Lower leg skin (tissue), 2 donors: ENCODE data around the gene OPALIN.

DNA sequence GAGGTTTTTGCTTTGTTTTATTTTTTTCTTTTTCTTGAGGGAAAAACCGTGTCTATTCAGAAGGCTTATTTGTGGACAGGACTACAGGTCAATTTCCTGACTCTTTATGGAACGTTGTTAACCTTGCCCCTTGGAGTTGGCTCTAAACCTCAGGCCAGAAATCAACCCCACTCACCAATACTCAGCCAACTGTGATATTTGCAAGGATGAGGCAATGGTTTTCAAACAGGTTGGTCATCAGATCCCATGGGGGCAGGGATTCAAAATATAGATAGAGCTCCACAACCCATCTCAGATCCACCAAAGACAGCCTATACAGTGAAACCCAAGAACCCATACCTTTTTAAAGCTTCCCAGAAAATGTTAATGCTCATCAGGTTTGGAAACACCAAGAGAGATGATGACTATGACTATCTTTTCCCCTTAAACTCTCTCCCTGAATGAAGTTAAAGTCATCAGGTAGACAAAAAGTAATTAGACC is 10.1 kb downstream of the PDLIM1 start:
- PRO-cap: no peak
- RAMPAGE, long total RNA, 2 experiments: no peak in any of the 2 experiments

DNA sequence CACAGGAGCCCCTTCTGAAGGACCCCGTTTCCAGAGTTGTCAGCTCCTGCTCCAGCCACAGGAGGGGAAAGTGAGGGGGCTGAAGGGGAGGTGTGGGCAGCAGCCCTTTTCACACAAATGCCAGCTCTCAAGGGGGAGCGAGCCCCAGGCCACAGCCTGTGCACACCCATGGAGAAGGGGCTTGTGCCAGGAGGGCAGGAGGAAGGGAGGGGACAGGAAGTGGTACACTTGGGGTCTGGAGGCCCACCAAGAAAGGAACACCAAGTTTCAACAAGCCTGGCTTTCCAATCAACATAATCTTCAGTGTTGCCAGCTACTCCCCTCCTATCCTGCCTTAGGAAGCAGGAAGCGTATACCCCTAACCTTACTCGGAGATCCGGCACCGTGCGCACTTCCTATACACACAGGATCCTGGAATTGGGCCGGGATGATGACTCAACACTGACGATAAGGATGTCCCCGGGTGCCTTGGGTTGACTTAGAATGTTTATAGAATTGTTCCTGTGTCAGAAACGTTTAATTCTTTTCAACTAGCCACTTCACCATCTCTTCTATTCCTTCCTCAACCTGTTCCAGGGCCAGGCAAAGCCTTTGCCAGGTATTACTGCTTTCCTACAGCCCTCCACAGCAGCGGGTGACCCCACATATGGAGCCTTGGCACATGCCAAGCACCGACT is 43.6 kb upstream of the PDLIM1 start:
- PRO-cap: no peak
- RAMPAGE, long total RNA, 2 experiments: no peak in any of the 2 experiments

DNA sequence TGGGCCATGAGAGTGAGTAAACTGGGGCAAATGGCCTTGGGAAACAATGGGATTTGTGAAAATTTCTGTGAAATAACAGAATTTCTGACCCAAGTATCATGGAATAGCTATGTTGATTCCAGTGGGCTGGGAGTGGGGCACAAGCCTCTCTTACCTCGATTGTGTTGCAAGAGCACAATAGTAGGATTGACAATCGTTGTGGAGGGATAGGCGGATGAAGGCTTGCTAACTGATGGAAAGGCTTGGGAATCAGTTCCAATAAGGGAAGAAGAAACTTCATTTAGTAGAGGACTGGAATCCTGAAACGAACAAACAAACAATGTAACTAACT is 119.6 kb upstream of the PDLIM1 start:
- PRO-cap: no peak
- RAMPAGE, long total RNA, 2 experiments: no peak in any of the 2 experiments

DNA sequence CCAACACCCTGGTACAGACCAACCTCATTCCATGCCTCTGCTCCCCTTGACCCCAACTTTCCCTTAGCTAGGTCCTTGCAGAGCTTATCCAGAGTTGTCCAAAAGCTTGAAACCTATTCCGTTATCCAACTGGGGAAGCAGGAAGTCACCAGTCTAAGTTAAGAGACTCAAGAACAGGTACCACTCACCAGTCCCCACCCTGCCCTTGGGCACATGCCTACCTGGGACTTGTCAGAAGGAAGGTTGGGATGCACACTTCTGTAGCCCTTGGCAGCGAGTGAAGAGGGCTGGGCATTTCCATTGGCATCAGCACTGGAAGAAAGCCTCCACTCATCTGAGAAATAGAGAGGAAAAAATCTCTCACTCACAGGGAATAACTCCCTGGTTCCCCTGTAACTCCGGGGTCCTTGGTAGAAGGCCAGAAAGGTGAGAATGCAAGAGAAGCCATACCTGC is 131.0 kb upstream of the PDLIM1 start:
- PRO-cap: no peak
- RAMPAGE, long total RNA, 2 experiments: no peak in any of the 2 experiments

GRCh38 chr10:95431580-95431835 is 129.7 kb downstream of the SORBS1 start:
- PRO-cap: no peak
- RAMPAGE, long total RNA, 2 experiments: no peak in any of the 2 experiments

- PRO-cap: bidirectional peak, plus-strand start at chr10:95479242, minus-strand start at chr10:95479089
- RAMPAGE, long total RNA, 2 experiments: no peak in any of the 2 experiments
Observed at GRCh38 chr10:95478684-95479430, 82.3 kb downstream of the SORBS1 start.

- PRO-cap: no peak
- RAMPAGE, long total RNA, 2 experiments: no peak in any of the 2 experiments
Observed at GRCh38 chr10:95480613-95481164, 80.5 kb downstream of the SORBS1 start.

DNA sequence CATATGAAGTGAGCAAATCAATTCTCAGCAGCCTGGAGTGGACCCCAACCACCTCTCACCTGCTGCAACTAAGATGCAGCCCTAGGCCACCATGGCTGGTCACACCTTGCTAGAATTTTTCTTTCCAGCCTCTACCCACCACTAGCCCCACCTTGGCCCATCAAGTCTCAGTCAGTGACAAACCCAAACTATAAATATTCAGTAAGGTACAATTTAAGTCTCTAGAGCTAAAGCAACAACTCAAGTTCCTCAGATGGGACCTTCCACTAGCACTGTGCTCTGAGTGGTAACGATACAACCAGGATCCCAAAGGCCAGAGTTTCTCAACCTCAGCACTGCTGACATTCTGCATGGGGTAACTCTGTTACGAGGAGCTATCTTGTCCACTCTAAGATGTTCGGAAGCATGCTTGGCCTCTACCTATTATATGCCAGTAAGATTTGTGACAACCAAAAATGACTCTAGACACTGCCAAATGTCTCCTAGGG is 22.2 kb downstream of the SORBS1 start:
- PRO-cap: no peak
- RAMPAGE, long total RNA, 2 experiments: no peak in any of the 2 experiments

- PRO-cap: no peak
- RAMPAGE, long total RNA, 2 experiments: no peak in any of the 2 experiments
Observed at GRCh38 chr10:95655419-95656203, 900 bp downstream of the ALDH18A1 start.

DNA sequence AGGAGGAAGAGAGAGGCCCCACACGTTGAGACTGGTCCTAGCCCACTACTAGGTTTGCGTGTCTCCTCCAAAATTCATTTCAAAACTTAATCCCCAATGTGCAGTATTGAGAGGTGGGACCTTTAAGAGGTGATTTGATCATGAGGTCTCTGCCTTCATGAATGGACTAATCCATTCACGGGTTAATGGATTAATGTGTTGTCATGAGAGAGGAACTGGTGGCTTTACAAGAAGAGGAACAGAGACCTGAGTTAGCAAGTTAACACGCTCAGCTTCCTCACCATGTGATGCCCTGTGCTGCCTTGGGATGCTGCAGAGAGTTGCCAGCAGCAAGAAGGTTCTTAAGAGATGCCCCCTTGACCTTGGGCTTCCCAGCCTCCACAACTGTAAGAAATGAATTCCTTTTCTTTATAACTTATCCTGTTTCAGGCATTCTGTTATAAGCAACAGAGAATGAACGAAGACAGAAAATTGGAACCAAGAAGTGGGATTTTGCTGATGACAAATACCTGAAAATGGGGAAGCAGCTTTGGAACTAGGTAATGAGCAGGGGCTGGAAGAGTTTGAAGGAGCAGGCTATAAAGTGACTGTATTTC is 3.7 kb upstream of the TCTN3 start:
- PRO-cap: no peak
- RAMPAGE, long total RNA, 2 experiments: start-site peak on the plus strand in 2 of 2 experiments, centred at positions 293 to 320 of the sequence, 17 to 20 reads per replicate

GRCh38 chr10:95785785-95786537 is 30.0 kb downstream of the ENTPD1 start:
- PRO-cap: no peak
- RAMPAGE, long total RNA, 2 experiments: no peak in any of the 2 experiments

DNA sequence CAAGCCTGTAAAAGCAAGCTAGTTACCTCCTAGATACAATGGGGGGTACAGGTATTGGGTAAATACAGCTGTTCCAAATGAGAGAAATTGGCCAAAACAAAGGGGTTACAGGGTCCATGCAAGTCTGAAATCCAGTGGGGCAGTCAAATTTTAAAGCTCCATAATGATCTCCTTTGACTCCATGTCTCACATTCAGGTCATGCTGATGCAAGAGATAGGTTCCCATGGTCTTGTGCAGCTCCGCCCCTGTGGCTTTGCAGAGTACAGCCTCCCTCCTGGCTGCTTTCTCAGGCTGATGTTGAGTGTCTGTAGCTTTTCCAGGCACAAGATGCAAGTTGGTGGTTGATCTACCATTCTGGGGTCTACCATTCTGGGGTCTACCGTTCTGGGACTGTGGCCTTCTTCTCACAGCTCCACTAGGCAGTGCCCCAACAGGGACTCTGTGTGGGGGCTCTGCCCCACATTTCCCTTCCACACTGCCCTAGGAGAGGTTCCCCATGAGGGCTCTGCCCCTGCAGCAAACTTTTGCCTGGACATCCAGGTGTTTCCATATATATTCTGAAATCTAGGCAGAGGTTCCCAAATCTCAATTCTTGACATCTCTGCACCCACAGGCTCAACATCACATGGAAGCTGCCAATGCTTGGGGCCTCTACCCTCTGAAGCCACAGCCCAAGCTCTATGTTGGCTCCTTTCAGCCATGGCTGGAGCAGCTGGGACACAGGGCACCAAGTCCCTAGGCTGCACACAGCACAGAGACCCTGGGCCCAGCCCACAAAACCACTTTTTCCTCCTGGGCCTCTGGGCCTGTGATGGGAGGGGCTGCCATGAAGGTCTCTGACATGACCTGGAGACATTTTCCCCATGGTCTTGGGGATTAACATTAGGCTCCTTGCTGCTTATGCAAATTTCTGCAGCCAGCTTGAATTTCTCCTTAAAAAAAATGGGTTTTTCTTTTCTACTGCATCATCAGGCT is 33.3 kb upstream of the CC2D2B start:
- PRO-cap: no peak
- RAMPAGE, long total RNA, 2 experiments: no peak in any of the 2 experiments

GRCh38 chr10:96089161-96089552 is 40.9 kb upstream of the ZNF518A start:
- PRO-cap: no peak
- RAMPAGE, long total RNA, 2 experiments: no peak in any of the 2 experiments

- PRO-cap: no peak
- RAMPAGE, long total RNA, 2 experiments: no peak in any of the 2 experiments
Observed at GRCh38 chr10:96269259-96269767, 2.1 kb downstream of the BLNK start.

- PRO-cap: no peak
- RAMPAGE, long total RNA, 2 experiments: no peak in any of the 2 experiments
Observed at GRCh38 chr10:96306347-96307069, 2.3 kb downstream of the DNTT start.

GRCh38 chr10:96358778-96359696 is at the start of gene OPALIN:
OPALIN (minus strand) TSS chr10:96359002.
- PRO-cap: no peak
- RAMPAGE, long total RNA, 2 experiments: no peak in any of the 2 experiments

GRCh38 chr10:96646524-96647329 is 59.9 kb upstream of the TM9SF3 start:
- PRO-cap: no peak
- RAMPAGE, long total RNA, 2 experiments: no peak in any of the 2 experiments

- PRO-cap: no peak
- RAMPAGE, long total RNA, 2 experiments: no peak in any of the 2 experiments
Observed at GRCh38 chr10:96656827-96657351, 63.4 kb downstream of the PIK3AP1 start.

- PRO-cap: no peak
- RAMPAGE, long total RNA, 2 experiments: no peak in any of the 2 experiments
Observed at GRCh38 chr10:96957880-96958758, 126.0 kb downstream of the LCOR start.

DNA sequence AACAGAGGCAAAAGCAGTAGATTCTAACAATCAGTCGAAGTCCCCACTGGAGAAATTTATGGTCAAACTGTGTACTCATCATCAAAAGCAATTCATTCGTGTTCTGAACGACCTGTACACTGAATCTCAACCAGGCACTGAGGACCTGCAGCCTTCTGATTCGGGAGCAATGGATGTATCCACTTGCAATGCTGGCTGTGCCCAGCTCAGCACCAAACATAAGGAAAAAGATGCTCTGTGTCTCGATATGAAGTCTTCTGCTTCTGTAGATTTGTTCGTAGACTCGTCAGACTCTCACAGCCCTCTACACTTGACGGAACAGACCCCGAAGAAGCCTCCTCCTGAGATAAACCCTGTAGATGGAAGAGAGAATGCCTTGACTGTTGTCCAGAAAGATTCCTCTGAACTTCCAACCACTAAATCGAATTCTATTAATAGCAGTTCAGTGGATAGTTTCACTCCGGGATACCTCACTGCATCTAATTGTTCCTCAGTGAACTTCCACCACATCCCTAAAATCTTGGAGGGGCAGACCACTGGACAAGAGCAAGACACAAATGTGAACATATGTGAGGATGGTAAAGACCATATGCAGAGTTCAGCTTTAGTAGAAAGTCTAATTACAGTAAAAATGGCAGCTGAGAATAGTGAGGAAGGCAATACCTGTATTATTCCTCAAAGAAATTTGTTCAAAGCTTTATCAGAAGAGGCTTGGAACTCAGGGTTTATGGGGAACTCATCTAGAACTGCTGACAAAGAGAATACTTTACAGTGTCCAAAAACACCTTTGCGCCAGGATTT is 148.9 kb downstream of the LCOR start:
- PRO-cap: no peak
- RAMPAGE, long total RNA, 2 experiments: no peak in any of the 2 experiments